ENCODE results near the genes VEPH1 and RARRES1.

GRCh38 chr3:157503094-157503879 is at the start of gene VEPH1:
Gene VEPH1 (minus strand): TSS chr3:157503416.
- RRBS, 2 experiments = no CpG with 5 or more reads among the region's 6 CpGs

DNA sequence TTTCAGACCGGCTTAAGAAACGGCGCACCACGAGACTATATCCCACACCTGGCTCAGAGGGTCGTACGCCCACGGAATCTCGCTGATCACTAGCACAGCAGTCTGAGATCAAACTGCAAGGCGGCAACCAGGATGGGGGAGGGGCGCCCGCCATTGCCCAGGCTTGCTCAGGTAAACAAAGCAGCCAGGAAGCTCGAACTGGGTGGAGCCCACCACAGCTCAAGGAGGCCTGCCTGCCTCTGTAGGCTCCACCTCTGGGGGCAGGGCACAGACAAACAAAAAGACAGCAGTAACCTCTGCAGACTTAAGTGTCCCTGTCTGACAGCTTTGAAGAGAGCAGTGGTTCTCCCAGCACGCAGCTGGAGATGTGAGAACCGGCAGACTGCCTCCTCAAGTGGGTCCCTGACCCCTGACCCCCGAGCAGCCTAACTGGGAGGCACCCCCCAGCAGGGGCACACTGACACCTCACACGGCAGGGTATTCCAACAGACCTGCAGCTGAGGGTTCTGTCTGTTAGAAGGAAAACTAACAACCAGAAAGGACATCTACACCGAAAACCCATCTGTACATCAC is 86.2 kb downstream of the SHOX2 start:
- RRBS, 2 experiments = no CpG with 5 or more reads among the region's 17 CpGs

DNA sequence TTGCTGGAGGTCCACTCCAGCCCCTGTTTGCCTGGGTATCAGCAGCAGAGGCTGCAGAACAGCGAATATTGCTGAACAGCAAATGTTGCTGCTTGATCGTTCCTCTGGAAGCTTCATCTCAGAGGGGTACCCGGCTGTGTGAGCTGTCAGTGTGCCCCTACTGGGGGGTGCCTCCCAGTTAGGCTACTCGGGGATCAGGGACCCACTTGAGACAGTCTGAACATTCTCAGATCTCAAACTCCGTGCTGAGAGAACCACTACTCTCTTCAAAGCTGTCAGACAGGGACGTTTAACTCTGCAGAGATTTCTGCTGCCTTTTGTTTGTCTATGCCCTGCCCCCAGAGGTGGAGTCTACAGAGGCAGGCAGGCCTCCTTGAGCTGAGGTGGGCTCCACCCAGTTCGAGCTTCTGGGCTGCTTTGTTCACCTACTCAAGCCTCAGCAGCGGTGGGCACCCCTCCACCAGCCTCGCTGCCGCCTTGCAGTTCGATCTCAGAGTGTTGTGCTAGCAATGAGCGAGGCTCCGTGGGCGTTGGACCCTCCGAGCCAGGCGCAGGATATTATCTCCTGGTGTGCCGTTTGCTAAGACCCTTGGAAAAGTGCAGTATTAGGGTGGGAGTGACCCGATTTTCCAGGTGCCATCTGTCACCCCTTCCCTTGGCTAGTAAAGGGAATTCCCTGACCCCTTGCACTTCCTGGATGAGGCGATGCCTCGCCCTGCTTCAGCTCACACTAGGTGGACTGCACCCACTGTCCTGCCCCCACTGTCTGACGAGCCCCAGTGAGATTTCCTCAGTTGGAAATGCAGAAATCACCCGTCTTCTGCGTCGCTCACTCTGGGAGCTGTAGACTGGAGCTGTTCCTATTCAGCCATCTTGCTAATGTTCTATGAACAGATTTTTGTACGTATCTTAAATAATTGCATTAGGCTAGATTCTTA is 219.9 kb downstream of the RSRC1 start:
- RRBS, 2 experiments = no CpG with 5 or more reads among the region's 25 CpGs

- RRBS, 2 experiments = no CpG with 5 or more reads among the region's 16 CpGs
These were observed 10.0 kb upstream of the GFM1 start for GRCh38 chr3:158634368-158634750.

DNA sequence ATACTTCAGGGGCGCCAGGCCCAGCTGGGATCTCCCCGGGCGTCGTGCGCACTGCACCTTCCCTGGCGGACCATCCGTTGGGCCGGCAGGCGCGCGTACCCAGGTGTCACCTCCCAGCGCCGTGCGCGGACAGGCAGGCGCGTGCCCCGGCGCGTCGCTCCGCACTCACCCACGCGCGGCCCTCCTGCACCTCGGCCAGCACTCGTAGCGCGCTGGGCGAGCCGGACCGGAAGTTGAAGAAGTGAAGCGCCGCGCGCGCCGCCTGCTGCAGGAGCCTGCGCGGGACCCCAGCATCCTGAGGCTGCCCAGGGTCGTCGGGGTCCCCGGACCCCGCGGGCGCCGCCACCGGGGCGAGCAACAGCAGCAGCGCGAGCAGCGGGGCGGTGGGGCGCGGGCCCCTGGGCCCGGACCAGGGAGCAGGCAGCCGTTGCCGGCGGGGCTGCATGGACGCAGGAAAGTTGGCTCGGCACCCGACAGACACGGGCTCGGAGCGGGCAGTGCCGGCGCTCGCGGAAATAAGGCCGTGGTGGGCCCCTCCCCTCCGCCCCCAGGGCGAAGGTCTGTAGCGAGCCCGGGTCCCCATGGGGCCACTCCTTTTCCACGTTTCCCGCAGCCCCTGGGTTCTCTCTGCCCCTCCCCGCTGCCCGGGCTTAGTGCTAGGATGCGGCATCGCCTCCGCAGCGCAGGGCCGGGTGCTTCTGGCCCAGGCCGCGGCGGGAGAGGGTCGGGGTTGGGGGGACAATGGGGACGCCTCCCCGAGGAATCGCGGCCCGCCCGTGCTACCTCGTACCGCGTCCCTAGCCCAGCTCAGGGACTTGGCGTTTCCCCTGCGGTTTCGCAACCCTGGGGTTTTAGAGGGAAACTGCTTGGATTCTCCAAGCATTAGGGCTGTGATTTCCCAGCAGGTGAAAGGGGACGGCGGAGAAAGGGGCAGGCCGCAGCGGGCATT is at the start of gene RARRES1:
RARRES1 (minus strand) TSS at position 487 of the 949 bp plus-strand sequence.
- RRBS, 2 experiments = 82 to 87% methylated on average over 74 of the region's 103 CpGs

DNA sequence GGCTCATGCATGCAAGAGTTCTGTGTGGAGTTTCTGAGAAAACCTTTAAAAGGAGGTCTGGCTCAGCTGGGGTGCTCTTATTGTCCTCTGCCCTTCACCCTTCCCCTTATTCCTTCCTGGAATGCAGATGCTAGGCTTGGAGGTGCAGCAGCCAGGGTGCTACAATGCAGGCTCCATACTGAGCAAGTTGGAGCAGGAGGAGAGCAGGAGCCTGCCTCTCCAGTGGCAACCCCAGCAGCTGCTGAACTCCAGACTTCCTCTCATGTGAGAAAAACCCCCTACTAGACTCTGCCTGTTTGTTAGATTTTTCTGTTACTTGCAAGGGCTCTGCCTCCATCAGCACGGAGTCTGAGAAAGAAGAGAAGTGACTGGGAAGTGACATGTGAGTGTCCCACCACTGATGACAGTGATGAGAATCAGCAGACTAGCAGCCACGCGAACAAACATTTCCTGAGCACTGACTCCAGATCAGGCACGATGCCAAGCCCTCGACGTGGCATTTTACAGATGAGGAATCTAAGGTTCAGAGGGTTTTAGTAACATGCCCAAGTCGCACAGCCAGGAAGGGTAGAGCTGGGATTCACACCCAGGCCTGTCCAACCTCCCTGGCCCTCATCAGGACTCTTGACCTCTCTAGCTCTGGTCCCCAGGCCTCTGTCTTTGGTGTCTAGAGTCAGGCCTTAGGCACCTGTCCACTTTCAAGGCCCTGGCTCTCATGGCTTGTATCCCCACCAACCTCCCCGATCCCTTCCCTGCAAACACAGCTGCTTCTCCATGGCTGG is 16.2 kb upstream of the RARRES1 start:
- RRBS, 2 experiments = no CpG with 5 or more reads among the region's 8 CpGs

- RRBS, 2 experiments = no CpG with 5 or more reads among the region's 5 CpGs
These were observed 178.0 kb downstream of the IQCJ-SCHIP1 start for GRCh38 chr3:159451052-159451471.

DNA sequence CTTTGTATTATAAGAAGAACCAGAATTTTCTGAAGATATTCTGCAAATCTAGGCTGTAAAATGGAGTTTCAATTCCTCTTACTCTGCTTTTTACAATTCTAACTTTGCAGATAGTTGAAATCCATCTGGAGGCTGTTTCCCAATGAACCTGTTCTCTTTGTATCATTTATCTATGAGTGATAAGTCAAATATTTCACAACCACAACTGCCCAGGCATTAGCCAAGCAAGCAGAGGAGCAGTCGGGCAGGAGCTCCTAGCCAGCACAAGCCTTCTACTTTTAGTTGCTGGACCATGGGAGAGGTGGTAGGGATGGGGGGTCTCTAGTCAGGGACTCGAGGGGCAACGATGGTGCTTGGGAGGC is 362.0 kb downstream of the IQCJ-SCHIP1 start:
- RRBS, 2 experiments = no CpG with 5 or more reads among the region's 3 CpGs

- RRBS, 2 experiments = no CpG with 5 or more reads among the region's 3 CpGs
These were observed 437.0 kb upstream of the C3orf80 start for GRCh38 chr3:159788187-159788681.

DNA sequence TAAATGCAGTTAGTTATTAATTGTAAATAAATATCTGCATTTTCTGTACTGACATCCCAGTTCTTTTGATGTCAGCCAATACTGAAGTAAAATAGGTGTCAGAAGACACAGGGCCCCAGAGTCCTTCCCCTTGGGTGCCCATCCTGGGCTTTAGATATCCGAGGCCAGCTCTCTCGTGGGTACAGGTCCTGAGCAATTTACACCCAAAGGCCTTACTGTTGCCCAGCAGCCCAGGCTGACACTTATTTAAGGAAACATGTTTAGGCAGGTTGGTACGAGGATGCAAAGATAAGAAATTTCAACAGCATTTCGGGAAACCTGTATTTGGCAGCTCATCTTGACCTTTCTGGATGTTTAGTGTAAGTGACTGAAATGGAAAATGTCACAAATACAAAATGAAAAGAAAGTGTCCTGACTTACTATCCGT is 366.6 kb upstream of the C3orf80 start:
- RRBS, 2 experiments = no CpG with 5 or more reads among the region's 5 CpGs

DNA sequence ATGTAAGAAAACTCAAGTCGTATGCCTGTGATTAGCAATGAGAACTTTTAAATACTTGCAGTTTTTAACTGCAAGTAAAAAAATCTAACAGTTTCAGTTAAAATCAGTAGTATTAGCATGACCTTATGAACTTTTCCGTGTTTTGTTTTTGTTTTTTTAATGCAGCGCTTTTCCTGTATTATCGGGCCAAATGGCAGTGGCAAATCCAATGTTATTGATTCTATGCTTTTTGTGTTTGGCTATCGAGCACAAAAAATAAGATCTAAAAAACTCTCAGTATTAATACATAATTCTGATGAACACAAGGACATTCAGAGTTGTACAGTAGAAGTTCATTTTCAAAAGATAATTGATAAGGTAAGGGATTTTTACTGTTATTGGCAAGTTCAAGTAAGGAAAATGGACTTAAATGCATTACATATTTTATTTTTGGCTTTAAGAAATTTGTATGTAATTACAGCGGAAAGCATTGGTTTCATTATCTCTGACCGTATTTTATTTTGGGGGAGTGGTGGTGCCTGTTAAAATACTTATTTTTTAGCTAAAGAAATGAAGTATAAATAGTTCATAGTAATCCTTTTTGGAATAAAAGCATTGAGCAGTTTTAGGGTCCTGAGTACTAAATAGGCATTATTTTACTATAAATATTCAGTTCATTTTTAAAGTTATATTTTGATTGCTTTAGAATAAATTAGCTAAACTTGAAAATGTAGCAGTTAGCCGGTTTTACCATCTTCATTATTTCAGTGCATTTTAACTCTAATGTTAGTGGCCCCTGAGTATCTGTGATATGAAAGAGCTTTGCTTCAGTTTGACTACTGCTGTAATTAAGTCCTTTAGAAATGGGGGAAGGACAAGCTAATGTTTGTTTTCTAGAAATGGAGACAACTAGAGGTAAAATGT is 3.3 kb downstream of the SMC4 start:
- RRBS, 2 experiments = no CpG with 5 or more reads among the region's 8 CpGs

DNA sequence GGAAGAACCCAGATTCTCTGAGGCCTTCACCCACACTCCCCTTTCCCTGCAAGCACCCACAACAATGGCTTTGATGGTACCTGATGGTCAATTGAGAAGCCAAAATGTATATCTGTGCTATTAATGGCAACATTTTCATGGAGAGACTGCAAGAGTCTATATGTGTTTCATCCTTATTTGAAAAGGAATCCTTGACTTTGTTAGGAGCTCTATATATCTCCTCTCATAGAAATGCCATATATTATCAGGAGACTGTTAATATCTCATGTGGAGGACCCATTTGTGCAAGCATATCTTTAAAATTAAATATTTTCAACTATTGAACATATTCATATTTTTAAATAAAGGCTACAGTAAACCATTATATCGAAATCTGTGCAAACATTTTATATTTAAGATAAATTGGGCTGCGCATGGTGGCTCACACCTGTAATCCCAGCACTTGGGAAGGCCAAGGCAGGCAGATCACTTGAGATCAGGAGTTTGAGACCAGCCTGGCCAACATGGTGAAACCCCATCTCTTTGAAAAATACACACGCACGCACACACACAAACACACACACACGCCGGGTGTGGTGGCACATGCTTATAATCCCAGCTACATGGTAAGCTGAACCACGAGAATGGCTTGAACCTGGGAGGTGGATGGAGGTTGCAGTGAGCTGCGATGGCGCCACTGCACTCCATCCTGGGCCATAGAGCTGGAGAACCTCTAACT is 22.0 kb downstream of the TRIM59 start:
- RRBS, 2 experiments = no CpG with 5 or more reads among the region's 9 CpGs

GRCh38 chr3:160459870-160460275 is 10.3 kb upstream of the TRIM59 start:
- RRBS, 2 experiments = no CpG with 5 or more reads among the region's 3 CpGs

DNA sequence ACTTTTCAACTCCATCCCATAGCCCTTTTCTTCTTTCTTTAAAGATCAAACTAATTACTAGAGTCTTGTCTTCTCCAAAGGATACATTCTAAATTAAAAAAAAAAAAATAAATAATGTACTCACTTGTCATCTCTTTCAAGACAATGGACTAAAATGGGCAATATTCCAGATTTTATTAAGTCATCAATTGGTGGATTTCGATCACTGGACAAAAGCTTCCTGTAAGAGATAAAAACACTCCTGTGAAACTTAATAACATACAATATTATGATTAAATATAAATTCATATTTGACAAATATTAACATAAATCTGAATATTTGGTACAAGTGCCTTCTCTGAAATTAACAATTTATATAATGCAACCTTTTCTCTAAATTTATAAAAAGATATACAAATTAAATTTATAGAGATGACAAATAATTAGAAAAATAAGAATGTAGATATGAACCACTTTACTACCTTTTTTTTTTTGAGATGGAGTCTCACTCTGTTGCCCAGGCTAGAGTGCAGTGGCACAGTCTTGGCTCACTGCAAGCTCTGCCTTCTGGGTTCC is 34.0 kb downstream of the KPNA4 start:
- RRBS, 2 experiments = no CpG with 5 or more reads among the region's 1 CpG

- RRBS, 2 experiments = no CpG with 5 or more reads among the region's 2 CpGs
These were observed 54.3 kb upstream of the ARL14 start for GRCh38 chr3:160622523-160623150.

DNA sequence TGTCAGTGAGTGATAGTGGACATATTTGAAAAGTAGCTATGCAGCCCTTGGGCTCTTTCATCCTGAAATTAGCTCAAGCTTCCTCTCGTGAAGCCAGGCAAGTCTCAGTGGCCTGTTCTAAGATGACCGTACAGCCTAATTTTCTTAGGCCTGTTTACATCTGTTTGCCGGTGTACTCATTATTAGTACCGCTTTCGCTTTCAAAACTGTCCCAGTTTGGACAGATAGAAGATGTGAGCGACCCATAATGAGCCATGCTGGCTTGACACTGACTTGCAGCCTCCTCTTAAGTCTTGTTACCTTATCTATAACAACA is 5.7 kb upstream of the ARL14 start:
- RRBS, 2 experiments = no CpG with 5 or more reads among the region's 6 CpGs

GRCh38 chr3:160757080-160757819 is 1.2 kb downstream of the PPM1L start:
- RRBS, 2 experiments = no CpG with 5 or more reads among the region's 22 CpGs

DNA sequence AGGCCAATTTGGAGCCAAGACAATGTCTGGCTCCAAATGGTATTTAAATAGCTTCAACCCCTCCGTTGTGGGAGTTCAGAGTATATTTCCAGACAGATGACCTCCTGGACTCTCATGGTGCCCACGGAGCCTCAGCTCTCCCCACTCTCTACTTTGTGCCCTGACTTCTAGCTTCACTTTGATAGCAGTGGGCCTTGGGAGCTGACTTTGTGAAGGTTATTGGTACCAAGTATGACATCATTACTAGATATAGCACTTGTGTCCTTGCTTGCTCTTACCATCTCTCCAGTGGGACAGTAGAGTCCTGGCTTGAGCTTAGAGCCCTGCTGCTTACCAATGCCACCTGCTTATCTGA is 53.4 kb downstream of the PPM1L start:
- RRBS, 2 experiments = no CpG with 5 or more reads among the region's 2 CpGs

GRCh38 chr3:160817509-160818153 is 61.6 kb downstream of the PPM1L start:
- RRBS, 2 experiments = no CpG with 5 or more reads among the region's 1 CpG

- RRBS, 2 experiments = no CpG with 5 or more reads among the region's 4 CpGs
These were observed 84.3 kb downstream of the PPM1L start for GRCh38 chr3:160840344-160840760.

Measured in LNCaP clone FGC (cell line).